Paraaortic lymph node (tissue), 1 donor: ENCODE measurements around the genes ALDOA, ZNF768 and ZNF688.

- PRO-cap: no peak
Observed at GRCh38 chr16:29747802-29748285, 2.1 kb upstream of the C16orf54 start.

GRCh38 chr16:29790879-29791481 is 429 bp downstream of the KIF22 start:
- PRO-cap: no peak

DNA sequence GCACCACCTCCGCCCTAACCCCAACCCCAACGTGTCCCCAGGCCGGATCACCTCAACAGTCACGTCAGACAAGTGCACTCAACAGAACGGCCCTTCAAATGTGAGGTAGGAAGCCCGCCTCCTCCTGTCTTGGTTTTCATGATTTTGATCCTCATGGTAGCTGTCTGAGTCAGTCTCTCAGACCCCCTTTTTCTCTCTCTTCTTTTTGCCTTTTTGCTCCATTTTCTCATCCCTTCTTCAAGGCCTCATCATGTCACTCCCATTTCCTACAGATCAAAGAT is 1.8 kb downstream of the MAZ start:
- PRO-cap: no peak

GRCh38 chr16:29861045-29861672 is 1.9 kb downstream of the CDIPT start:
- PRO-cap: no peak

GRCh38 chr16:29926393-29927016 is 479 bp upstream of the KCTD13 start:
- PRO-cap: no peak

DNA sequence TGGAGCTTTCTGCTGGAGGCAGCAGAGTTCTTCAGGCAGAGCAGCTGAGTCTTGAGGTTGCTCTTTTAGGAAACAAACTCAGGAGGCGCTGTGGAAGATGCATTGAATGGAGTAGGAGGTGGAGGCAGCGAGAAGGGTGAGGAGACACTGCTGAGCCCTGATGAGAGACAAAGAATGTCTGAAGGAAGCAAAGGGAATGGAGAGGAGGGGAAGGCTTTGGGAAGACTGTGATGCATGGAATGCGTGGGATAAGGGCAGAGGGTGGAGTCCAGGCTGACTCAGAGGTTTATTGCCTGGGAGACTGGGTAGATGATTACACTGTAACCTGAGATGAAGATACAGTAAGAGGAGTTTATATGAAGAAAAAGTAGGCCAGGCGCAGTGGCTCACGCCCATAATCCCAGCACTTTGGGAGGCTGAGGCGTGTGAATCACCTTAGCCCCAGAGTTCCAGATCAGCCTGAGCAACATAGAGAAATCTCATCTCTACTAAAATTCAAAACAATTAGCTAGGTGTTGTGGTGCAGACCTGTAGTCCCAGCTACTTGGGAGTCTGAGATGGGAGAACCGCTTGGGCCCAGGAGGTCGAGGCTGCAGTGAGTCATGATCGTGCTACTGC is 17.9 kb upstream of the TMEM219 start:
- PRO-cap: no peak

DNA sequence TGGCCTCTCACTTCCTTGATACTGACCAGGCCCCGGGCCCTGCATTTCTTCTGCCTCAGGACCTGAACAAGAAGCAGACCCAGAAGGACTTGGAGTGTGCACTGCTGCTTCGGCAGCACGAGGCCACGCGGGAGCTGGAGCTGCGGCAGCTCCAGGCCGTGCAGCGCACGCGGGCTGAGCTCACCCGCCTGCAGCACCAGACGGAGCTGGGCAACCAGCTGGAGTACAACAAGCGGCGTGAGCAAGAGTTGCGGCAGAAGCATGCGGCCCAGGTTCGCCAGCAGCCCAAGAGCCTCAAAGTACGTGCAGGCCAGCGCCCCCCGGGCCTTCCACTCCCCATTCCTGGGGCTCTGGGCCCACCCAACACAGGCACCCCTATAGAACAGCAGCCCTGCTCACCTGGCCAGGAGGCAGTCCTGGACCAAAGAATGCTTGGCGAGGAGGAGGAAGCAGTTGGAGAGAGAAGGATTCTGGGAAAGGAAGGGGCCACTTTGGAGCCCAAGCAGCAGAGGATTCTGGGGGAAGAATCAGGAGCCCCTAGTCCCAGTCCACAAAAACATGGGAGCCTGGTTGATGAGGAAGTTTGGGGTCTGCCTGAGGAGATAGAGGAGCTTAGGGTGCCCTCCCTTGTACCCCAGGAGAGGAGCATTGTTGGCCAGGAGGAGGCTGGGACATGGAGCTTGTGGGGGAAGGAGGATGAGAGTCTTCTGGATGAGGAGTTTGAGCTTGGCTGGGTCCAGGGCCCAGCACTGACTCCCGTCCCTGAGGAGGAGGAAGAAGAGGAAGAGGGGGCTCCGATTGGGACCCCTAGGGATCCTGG is 9.0 kb downstream of the HIRIP3 start:
- PRO-cap: no peak

DNA sequence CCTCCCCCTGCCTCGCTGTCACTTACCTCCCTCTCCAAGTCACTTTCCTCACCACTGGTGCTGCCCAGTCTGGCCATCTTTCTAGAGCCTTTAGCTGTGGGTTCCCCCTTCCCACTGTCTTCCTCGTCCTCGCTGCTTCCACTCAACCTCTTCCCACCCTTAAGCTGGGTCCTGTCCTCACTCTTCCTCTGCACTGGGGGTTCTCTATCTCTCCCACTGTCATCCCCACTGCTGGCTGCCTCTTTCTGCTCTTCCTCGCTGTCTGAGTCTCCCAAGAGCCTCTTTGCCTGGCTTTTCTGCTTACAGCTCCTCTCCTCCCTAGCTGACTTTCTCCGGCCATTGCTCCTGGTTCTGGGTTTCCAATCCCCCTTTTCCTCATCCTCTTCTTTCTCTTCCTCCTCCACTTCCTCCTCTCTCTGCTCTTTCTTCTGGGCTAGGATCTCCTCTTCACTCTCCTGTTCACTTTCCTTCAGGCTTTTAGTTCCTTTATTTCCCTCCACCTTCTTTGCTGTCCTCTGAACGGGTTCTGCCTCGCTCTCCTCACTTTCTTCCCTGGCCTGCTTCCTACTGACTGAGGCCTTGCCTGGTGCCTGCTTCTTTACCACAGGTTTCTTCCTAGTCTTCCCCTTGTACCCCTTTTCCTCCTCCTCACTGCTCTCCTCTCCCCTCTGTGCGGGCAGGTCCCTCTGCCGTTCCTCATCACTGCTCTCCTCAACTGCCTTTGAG is 1.2 kb downstream of the HIRIP3 start:
- PRO-cap: no peak

GRCh38 chr16:30064870-30065920 is at the start of gene ALDOA:
TSS of gene ALDOA (plus strand) at chr16:30065760.
- PRO-cap: bidirectional peak, plus-strand start at chr16:30065128, minus-strand start at chr16:30065058; bidirectional peak, plus-strand start at chr16:30065823, minus-strand start at chr16:30065625; unidirectional peak, minus-strand start at chr16:30065888

GRCh38 chr16:30186464-30187704 is 3.5 kb downstream of the CORO1A start:
- PRO-cap: no peak

GRCh38 chr16:30378310-30379417 is 3.7 kb downstream of the SEPTIN1 start:
- PRO-cap: bidirectional peak, plus-strand start at chr16:30378477, minus-strand start at chr16:30378242; bidirectional peak, plus-strand start at chr16:30379190, minus-strand start at chr16:30379097

DNA sequence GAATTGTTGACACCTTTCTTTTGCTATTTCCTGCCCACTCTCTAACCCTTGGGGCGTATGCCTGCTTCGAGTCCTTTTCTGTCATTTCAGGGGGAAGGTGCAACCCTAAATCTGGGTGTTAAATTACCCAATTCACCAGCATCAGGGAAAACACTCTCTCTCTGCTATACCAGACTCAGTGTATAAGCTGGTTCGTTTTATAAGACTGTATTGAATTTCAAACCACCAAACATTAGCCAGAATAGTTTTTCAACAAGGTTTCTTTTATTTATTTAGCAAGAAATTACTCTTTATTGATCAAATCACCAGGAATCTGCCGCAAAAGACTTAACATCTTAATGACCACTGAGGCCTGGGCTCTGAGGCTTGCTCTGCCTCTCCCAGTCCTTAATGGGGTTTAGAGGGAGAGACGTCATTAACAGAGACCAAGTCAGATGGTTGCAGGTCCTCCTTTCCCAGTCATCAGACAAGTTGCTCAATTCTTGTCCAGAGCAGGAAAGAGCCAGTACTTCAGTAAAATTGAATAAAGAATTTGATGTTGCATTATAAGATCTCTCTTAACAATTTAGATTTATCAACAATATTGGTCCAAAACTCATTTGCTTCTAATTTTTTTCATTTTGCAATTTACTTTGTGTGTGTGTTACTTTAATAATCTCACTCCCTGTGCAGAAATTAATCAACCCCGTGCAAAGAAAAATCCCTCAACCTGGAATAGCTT is 2.1 kb downstream of the SEPHS2 start:
- PRO-cap: no peak

GRCh38 chr16:30499320-30499885 is 26.9 kb downstream of the ITGAL start:
- PRO-cap: no peak

GRCh38 chr16:30510213-30510887 is 16.0 kb downstream of the ZNF768 start:
- PRO-cap: no peak

DNA sequence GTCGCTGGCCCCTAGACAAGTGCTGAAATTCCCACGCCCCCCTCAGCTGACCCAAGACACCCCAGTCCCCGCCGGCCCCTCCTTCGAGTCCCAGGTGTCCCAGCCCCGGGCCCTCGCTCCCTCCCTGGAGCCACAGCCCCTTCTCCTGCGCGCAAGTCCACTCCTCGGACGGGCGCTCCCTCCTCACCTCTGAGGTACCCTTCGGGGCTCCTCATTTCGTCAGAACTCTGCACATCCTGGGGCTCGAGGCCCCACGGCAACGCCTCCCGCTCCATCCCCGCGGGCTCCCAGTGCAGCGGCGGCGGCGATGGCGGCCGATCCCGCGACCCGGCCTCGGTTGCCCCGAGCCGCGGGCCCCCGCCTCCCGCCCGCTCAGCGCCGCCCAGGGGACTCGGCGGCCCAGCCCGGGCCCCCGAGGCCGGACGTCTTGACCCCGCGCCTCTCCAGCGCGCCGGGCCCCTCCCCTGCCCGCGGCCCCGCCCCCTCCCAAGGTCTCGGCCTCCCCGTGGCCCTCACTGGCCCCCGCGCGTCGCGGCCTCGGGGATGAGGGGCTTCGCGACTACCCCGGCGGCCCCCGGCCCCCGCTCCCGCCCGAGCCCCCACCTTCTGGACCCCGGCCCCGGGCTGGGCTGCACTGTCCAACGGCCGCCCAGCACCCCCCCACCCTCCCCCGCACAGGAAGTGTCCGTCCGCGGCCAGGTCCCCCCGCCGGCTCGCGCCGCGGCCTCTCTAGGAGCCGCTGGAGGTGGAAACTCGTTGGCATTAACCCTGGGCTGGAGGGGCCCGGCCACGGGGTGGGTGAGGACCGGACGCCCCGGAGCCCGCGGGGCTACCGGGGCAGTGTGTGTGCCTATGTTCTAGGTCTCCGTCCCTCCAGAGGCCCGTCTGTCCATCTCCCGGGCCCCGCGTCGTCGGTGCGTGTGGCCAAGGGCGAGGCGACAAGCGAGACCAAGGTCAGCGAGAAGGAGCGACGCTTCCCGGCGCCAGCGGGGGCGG is at the start of gene ZNF768:
TSS of gene ZNF768 (minus strand) at position 428 of the 996 bp plus-strand sequence.
- PRO-cap: bidirectional peak, plus-strand start at position 759 of the sequence, minus-strand start at position 461 of the sequence; unidirectional peak, minus-strand start at position 950 of the sequence

- PRO-cap: bidirectional peak, plus-strand start at chr16:30572241, minus-strand start at chr16:30572010
Observed at GRCh38 chr16:30571314-30572489, at the start of gene ZNF688. TSS of gene ZNF688 (minus strand) at chr16:30571714.

DNA sequence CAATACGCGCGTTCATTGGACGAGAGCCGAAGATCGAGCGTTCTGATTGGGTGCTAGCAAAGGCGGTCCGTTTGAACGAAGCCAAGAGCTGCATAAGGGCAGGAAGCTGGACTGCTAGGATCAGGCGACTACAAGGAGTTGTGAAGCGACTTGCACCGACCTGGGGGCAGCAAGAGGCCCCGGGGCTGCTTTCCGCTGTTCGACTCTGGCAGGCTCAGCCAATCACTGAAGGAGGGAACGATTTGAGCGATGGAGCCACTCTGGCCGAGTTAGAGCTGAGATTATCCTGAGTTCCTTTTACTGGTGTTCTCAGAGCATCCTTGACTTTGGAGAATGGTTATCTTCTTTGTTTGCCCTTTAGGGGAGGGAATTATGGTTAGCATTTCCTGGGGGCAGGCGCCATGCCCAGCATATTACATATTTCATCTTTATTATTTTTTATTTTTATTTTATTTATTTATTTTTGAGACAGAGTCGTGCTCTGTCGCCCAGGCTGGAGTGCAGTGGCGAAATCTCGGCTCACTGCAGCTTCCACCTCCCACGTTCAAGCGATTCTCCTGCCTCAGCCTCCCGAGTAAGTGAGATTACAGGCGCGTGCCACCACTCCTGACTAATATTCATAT is 350 bp upstream of the ZNF689 start:
- PRO-cap: no peak

DNA sequence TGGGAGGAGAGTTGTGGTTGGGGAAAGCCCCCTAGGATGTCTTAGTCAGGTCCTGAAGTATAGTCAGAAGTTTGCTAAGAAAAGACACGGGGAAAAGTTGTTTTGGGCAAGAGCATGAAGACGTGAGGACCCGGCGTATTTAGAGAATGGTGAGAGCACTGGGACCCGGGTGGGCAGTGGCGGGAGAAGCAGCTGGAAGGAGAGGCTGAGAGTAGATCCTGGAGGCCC is 2.6 kb downstream of the FBRS start:
- PRO-cap: no peak

- PRO-cap: no peak
Observed at GRCh38 chr16:30661098-30661573, 2.9 kb downstream of the FBRS start.

DNA sequence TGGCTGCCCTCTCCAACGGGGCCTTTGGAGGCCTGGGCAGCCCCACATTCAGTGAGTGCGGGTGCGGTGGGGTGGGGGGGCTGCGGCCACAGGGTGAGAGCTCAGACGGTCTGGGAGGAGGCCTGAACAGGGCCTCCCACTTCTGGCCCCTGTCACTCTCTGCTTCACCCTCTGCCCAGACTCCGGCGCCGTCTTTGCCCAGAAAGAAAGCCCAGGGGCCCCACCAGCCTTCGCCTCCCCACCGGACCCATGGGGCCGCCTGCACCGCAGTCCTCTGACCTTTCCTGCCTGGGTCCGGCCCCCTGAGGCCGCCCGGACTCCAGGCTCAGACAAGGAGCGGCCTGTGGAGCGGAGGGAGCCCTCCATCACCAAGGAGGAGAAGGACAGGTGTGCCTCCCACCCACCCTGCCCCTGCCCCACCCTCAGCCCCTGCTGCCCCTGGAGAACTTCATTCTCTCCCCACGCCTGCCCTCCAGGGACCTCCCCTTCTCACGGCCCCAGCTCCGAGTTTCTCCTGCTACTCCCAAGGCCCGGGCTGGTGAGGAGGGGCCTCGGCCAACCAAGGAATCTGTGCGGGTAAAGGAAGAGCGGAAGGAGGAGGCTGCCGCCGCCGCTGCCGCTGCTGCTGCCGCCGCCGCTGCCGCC is 10.5 kb downstream of the FBRS start:
- PRO-cap: no peak